ENCODE measurements around the gene PUS1.

- PRO-cap = no peak
- RAMPAGE, long total RNA, 4 experiments = no peak in any of the 4 experiments
Observed at GRCh38 chr12:127083212-127083751, 1183.7 kb upstream of the TMEM132C start.

DNA sequence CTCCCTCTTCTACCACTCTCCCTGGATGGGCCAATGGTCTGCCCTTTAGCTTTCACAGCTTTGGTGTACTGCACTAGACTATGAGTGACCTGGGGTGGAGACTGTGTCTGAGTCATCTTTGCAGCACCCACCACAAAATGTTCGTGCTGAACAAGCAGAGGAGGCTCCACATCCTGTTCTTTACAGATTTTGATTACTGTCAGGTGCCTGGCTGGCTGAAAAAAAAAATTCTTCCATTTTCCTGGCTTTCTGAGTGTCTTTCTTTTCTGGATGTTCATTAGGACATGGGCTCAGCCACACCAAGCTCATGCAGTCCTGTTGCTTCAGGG lies 1104.0 kb upstream of the TMEM132C start:
- PRO-cap = no peak
- RAMPAGE, long total RNA, 4 experiments = no peak in any of the 4 experiments

DNA sequence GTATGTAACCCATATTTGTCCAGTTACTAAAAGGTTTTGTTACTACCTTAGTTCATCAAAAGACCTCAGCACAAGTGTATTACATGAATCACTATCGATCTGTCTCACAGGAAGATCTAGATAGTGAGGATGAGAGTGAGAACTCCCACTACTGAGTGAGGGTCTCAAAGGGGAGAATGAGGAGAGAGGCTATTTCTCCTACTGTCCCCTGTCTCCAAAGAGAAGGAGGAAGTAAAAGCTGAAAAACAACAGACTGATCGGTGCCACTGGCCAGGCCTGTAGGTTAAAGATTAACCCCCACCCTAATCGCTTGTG lies 778.1 kb upstream of the TMEM132C start:
- PRO-cap = no peak
- RAMPAGE, long total RNA, 4 experiments = no peak in any of the 4 experiments

DNA sequence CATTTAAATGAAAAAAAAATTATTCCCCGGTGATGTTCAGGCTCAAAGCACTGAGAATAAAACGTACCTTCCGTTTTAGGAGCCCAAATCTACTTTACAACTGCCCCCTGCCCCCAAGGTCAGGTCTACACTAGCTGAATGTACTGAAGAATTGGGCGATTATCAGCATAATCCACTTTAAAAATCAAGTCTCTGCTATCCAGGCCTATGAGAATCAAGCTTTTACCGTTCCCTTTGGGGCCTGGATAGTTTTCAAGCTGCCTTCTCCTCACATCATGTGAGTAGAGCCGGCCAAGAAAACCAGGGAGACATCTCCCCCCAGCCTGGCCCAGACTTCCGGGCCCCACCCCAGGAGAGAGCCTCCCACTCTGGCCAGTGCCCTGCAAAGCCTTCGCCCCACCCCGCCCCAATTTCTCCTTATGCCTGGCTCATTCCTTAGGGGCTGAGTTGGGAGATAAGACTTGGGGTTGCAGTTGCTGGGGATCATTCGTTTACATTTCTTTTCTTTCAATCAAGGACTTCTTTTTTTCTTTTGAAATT lies 1.5 kb upstream of the TMEM132C start:
- PRO-cap = no peak
- RAMPAGE, long total RNA, 4 experiments = no peak in any of the 4 experiments

- PRO-cap = bidirectional peak, plus-strand start at chr12:128814968, minus-strand start at chr12:128814805
- RAMPAGE, long total RNA, 4 experiments = no peak in any of the 4 experiments
Observed at GRCh38 chr12:128814541-128815189, 9.1 kb downstream of the SLC15A4 start.

DNA sequence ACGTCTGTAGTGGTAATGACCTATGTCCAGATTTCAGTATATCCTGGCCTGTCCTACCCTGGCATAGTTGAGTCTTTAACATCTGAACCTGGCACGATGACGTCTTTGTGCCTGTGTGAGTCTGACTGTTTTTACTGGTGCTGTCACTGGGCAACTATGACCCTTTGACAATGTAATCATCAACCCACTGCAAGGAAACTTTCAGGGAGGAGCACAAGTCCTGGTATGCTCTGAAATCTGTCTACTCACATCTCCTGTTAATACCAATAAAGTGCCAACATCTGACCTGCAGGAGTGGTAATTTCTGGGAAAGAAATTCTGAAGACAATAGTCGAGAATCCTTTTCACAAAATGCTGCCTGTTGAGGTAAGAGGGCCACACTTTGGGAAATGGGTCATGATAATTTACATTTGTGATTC lies 524.3 kb downstream of the TMEM132D start:
- PRO-cap = no peak
- RAMPAGE, long total RNA, 4 experiments = no peak in any of the 4 experiments

DNA sequence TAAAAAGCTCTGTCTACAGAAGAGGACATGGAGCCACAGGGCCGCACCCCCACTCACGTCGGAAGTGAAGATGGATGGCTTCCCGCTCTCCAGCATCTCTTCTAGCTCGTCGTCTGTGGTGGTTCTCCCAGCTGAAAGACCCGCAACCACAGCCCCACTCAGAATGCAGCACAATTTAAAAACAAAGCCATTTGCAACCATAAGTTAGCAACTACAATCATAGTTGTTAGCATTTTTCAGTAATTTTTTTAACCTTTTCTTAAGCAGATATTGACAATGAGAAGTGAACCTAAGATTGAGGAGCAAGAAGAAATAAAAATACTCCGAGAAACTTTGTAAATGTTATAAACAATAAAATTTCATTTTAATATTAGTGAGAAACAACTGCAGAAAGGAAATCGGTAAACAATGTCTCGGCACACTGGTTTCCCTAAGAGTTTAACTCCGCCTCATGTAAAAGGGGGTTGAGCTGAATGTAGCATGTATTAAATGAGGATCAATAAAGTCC lies 37.6 kb downstream of the STX2 start:
- PRO-cap = no peak
- RAMPAGE, long total RNA, 4 experiments = no peak in any of the 4 experiments

DNA sequence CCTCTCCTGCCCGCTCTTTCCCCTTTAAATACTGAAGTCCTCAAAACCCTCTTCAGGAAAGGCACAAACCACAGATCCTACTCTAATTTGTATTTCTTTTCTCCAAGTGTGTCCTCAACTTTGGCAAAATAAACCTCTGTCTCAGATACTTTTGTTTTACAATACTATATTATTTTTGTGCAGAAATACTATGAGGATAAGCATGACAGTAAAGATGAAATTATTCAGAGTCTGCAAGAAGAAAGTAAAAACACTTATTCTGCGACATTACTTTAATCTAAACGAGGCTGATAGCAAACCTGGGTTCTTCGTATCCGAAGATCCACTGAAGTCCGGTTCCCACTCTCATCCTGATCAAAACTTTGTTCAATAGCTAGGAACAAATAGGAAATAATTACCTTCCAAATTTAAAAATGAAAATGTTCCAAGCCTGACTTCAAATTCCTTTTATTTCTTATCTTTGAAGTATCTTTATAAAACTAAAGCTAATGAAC lies 30.7 kb downstream of the STX2 start:
- PRO-cap = no peak
- RAMPAGE, long total RNA, 4 experiments = no peak in any of the 4 experiments

GRCh38 chr12:130818460-130819626 lies 20.2 kb downstream of the STX2 start:
- PRO-cap = no peak
- RAMPAGE, long total RNA, 4 experiments = no peak in any of the 4 experiments

DNA sequence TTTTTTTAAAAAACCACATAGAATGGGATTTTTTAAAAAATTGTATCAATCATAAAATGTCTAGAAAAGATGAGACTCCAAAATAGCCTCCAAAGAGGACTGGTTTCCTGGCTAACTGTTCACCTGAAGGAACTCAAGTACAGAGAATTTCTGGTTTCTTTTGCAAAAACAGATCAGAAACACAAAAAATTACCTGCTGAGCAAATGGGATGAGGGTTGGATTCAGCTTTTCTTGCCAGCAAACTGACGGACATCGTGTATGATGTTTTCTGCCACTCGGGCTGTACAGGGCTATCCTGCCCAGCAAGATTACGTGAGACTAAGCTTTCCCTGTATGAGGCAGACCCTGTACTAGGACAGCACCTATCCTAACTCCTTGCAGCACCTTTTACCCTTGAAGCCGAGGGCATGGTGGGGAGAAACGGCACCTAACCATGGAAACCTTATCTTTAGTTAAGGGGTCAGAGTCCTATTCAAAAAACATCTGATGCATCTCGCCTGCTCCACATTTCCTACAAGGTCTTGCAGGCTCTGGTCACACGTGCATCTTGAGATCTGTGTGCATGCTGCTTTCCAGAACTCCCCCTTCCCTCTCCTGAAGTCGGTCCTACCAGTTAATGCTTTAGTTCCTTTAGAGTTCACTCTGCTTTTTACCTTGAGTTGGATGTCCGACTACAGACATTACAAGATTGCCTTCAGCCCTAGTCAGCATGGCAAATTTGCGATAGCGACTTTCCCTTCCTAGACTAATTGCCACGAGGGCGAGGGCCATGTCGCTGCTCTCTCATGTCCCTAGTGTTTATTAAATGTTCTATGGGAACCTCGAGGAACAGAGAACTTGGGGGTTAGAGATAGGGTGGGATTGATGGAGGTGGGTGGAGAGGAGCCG lies 6.4 kb downstream of the RAN start:
- PRO-cap = no peak
- RAMPAGE, long total RNA, 4 experiments = no peak in any of the 4 experiments

DNA sequence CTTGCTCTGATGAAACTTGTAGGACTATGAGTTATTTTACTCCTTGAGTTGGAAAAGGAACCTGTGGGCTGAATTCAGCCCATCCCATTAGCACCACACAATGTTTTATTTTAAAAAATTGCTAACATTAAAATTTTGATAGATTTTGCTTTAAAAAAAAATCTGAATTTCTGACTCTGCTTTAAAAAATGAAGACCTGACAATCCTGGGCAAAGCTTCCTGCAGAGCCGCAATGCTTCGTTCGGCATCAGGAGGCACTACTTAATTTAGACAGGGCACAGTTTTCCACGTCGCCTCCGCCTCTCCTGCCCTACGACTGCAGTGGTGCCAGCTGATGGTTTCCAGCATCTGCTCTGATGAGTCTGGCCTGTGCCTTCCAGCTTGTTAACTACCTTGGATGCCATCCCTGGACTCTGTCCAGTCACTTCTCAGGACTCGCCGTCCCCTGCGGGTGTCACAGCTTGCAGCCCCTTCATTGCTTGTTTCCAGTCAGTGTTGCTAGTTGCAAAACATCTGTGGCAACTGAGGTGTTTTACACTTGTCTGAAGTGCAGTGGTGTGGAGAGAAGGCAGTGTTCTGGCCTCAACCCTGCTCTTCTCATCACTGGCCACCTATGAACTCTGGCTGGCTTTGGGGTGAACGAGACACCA lies 8.1 kb downstream of the ADGRD1 start:
- PRO-cap = bidirectional peak, plus-strand start at position 541 of the sequence, minus-strand start at position 355 of the sequence
- RAMPAGE, long total RNA, 4 experiments = no peak in any of the 4 experiments

- PRO-cap = no peak
- RAMPAGE, long total RNA, 4 experiments = no peak in any of the 4 experiments
Observed at GRCh38 chr12:131007114-131008011, 53.7 kb downstream of the ADGRD1 start.

DNA sequence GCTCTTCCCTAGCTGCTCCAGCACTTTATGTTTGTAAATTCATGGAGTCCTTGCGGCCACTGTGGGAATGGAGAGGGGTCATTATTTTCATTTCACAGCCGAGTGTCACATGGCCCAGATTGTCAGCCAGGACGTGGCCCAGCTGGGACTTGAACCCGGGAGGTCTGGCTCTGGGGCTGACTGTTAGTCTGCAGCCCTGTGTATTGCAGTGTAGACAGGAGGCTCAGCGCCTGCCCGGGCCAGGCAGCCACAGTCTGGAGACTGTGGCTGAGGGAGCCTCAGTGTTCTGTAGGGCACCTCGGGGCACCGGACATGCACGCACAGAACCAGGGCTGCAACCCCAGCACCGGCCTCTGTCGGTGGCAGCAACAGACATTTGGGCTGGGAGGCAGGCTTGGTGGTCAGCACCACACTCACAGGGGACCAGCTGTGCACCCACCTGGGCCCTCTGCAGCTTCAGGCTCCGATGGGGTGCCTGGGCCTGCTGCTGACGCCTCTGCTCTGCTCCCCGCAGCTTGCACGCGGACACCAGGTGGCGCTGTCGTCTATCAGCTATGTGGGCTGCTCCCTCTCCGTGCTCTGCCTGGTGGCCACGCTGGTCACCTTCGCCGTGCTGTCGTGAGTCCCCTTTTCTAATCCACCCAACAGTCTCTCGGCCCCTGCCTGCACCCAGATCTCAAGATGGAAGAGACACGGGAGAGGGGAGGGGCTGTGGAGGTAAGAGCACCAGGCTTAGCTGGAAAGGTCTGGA lies 150.8 kb downstream of the ADGRD1 start:
- PRO-cap = no peak
- RAMPAGE, long total RNA, 4 experiments = no peak in any of the 4 experiments

- PRO-cap = no peak
- RAMPAGE, long total RNA, 4 experiments = no peak in any of the 4 experiments
Observed at GRCh38 chr12:131105689-131106540, 152.2 kb downstream of the ADGRD1 start.

DNA sequence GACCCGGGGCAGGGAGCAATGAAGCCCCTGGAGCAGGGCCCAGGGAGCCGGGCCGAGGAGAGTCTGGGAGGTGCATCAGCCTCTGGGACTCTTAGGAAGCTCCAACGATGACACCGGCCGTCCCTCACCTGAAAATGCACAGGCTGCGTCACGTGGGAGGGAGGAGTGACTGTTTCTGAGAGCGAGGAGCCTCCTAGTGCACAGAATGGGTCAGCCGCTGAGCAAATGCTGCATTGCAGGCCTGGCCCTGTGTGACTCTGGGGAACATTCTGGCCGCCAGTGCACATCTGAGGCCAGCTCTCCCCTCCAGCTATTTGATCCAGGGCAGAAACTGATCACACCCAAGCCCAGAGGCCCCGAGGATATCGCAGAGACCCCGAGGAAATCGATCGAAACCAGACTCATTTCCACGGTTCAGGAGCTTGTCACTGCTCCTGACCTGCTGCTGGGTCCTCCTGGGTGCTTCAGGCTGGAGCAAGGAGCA lies 236.5 kb upstream of the SFSWAP start:
- PRO-cap = no peak
- RAMPAGE, long total RNA, 4 experiments = no peak in any of the 4 experiments

- PRO-cap = no peak
- RAMPAGE, long total RNA, 4 experiments = no peak in any of the 4 experiments
Observed at GRCh38 chr12:131661217-131661642, 49.7 kb upstream of the SFSWAP start.

GRCh38 chr12:131710406-131710937 lies 418 bp upstream of the SFSWAP start:
- PRO-cap = bidirectional peak, plus-strand start at chr12:131711095, minus-strand start at chr12:131710841
- RAMPAGE, long total RNA, 4 experiments = no peak in any of the 4 experiments

DNA sequence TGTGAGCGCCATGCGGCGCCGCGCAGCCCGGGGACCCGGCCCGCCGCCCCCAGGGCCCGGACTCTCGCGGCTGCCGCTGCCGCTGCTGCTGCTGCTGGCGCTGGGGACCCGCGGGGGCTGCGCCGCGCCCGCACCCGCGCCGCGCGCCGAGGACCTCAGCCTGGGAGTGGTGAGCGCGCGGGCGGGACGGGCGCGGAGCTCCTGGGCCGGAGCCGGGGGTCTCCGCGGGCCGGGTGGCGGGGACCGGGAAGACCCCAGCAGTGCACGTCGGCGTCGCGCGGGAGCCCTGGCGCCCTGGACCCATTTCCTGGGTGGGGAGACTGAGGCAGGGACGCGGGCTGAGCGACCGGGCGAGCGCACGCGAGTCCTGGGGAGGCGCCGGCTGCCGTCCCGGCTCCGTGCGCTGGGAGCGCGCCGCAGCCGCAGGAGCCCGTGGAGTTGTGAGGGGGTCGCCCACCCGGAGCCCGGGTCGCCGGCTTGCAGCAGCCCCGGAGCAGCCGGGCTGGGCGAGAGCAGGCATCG lies 353 bp downstream of the MMP17 start:
- PRO-cap = no peak
- RAMPAGE, long total RNA, 4 experiments = no peak in any of the 4 experiments

DNA sequence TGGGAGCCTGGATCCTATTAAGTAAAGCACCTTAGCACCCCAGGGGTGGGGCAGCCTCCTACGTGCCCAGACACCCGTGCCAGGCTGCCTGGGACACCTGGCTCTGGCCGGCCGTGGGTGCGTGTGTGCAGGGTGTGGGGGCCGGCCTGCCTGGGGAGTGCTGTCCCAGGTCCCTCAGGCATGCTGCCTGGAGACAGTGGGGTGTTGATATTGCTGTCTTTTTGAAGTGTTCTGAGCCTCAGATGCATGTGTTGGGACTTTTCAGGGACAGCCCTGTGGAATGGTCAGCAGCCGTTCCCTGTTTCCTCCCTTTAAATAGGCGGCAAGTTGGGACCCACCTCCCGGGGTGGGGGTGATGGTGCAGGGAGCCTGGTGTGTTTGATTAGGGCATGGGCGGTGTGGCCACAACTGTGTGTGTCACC lies 7.9 kb downstream of the ULK1 start:
- PRO-cap = no peak
- RAMPAGE, long total RNA, 4 experiments = no peak in any of the 4 experiments

- PRO-cap = bidirectional peak, plus-strand start at chr12:131929276, minus-strand start at chr12:131929023
- RAMPAGE, long total RNA, 4 experiments = start-site peak on the plus strand in 2 of 4 experiments, at chr12:131929246-131929280 at its widest, 18 to 52 reads per replicate
Observed at GRCh38 chr12:131929166-131930269, at the start of gene PUS1. Gene PUS1 (plus strand): TSS chr12:131929276.